Hematopoietic multipotent progenitor cell (in vitro differentiated cells): ENCODE measurements around a stretch of chr22.

DNA sequence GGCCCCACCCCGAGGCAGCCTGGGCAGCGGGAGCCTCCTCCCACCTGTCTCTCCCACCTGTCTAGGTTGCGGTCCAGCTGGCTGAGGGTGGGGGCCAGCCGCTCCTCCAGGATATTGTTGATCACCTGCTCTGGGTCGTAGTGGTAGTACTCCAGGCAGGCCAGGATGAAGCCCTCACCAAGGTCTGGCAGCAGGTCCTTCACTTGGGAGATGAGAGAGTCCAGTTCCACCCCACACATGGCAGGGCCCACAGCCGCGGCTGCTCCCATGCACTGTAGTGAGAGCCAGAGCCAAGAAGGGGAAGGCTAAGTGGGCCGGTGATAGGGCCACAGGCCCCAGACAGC, 34.7 kb downstream of the UQCR10 start:
- CAGE, long polyA plus RNA = no peak

- CAGE, long polyA plus RNA = no peak
These were observed 64.2 kb downstream of the LIF start for GRCh38 chr22:30182390-30182695.

- CAGE, long polyA plus RNA = no peak
These were observed 36.2 kb downstream of the LIF start for GRCh38 chr22:30210292-30210900.

- CAGE, long polyA plus RNA = no peak
These were observed 942 bp upstream of the OSM start for GRCh38 chr22:30267590-30267995.

GRCh38 chr22:30275348-30276159, 8.9 kb upstream of the OSM start:
- CAGE, long polyA plus RNA = no peak

GRCh38 chr22:30279372-30280040, 9.8 kb downstream of the CASTOR1 start:
- CAGE, long polyA plus RNA = no peak

GRCh38 chr22:30287864-30288422, 1.4 kb downstream of the CASTOR1 start:
- CAGE, long polyA plus RNA = no peak

- CAGE, long polyA plus RNA = no peak
These were observed 15.3 kb upstream of the CASTOR1 start for GRCh38 chr22:30304432-30305182.

DNA sequence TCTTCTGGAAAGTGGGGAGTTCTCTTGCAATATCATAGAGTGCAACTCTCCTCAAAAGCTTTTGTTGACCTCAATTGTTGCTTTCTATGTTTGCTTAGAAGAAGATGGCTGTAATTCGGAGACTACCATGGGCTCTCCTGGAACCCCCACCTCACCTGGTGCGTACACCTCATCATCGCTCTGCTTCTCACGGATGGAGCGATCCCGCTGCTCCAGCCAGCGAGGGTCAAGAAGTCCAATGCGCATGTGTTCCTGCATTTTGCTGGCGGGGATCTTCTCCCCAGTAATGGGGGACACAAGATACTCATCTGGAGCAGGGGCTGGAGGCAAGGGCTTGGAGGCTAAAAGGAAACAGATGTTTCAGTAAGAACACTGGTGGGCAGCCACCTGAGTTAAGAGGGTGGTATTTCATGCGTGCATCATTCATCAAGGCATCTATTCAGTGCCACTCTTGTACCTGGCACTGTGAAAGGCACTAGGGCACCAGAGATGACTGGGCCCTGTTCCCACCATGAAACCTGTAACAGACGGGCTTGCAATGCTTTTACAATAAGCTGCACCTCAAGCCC, 13.4 kb upstream of the TBC1D10A start:
- CAGE, long polyA plus RNA = no peak

DNA sequence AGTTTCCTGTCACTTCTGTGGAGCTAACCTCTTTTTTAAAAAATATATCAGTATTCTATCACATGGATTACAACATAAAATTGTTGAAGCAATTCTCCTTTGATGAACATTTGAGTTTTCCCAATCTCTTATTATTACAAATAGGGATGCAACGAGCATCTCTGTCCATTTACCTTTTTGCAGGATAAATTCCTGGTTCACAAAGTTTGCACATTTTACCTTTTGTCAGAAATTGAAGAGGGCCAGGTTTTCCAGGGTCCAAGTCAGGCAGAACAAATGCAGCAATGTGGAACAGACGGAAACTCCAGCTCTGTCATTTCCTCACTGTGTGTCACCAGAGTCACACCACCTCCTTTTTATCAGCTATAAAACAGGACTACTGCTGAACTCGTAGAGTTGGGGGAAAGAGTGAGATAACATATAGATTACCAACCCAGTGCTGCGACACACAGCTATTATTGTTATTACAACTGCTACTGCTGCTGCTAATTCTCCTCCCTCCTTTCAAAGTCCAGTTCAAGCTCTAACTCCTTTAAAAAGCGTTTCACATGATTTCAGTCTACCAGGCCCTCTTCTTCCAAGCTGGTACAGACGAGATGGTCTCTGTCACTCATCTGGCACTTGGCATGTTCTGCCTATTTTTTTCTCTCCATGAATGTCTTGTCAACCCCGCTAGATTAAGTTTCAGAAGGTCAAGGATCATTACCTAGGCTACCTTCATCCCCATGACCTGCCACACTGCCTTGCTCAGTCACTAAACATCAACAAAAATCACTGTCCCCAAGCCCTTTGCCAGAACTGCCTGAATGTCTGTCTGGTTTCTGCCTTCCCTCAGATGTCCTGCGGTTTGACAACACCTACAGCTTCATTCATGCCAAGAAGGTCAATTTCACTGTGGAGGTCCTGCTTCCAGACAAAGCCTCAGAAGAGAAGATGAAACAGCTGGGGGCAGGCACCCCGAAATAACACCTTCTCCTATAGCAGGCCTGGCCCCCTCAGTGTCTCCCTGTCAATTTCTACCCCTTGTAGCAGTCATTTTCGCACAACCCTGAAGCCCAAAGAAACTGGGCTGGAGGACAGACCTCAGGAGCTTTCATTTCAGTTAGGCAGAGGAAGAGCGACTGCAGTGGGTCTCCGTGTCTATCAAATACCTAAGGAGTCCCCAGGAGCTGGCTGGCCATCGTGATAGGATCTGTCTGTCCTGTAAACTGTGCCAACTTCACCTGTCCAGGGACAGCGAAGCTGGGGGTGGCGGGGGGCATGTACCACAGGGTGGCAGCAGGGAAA, 3.7 kb upstream of the MTFP1 start:
- CAGE, long polyA plus RNA = no peak

DNA sequence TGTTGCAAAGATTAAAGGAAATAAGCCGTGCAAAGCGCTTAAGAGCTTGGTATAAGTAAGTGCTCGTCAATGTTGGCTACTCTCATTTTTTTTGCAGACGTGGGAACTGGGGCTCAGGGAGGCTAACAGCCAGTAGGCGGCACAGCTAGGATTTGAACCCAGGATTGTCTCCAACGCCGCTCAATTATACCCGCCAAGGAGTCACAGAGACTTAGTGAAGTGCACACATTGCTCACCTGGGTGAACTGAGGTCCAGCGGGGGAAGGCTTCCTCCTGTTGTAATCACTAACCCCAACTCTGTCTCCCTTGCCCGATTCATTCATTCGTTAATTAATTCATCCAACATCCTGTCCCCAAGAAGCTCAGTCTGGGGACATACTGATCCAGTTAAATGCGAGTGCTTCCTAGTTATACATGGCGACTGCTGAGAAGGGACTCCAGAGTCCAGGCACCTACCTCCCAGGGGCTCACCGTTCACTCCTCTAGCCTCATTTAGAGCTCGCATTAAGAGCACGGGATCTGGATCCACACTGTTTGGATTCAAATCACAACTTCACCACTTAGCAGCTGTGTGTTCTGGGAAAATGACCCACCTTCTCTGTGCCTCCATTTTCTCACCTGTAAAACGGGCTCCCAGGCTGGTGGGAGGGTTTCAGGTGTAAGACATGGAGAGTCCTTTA, 856 bp upstream of the MTFP1 start:
- CAGE, long polyA plus RNA = no peak

DNA sequence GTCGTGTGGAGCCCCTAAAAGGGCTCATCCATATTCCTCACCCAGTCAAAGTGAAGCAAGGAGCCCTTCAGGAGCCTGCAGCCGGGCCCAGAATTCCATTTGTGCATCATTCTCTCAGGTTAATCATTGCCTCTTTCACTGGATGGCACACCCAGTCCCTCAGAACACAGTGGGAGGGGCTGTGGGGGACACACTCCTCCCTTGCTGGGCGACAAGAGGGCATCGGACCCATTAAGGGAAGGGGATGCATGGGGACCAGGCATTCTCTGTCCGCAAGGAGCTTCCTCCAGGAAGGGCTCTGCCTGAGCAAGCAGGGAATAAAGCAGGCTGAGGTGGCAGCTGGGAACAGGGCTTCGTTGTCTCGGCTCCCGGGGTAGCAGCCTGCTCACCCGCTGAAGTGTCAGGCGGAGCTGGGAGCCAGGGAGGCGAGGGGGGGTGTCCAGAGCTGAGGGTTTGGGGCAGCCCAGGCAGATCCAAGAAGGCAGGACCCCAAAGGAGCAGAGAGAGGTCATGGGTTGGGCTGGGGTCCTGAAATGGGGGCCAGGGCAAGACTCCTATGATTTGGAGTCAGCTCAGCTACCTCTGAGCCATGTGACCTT, 1.6 kb downstream of the GAL3ST1 start:
- CAGE, long polyA plus RNA = no peak

- CAGE, long polyA plus RNA = no peak
These were observed 2.4 kb downstream of the DUSP18 start for GRCh38 chr22:30665256-30665674.

- CAGE, long polyA plus RNA = no peak
These were observed 811 bp upstream of the DUSP18 start for GRCh38 chr22:30668400-30668972.

- CAGE, long polyA plus RNA = no peak
These were observed 87.2 kb downstream of the MORC2 start for GRCh38 chr22:30881164-30881954.

- CAGE, long polyA plus RNA = no peak
These were observed 6.3 kb upstream of the MORC2 start for GRCh38 chr22:30974735-30975391.

DNA sequence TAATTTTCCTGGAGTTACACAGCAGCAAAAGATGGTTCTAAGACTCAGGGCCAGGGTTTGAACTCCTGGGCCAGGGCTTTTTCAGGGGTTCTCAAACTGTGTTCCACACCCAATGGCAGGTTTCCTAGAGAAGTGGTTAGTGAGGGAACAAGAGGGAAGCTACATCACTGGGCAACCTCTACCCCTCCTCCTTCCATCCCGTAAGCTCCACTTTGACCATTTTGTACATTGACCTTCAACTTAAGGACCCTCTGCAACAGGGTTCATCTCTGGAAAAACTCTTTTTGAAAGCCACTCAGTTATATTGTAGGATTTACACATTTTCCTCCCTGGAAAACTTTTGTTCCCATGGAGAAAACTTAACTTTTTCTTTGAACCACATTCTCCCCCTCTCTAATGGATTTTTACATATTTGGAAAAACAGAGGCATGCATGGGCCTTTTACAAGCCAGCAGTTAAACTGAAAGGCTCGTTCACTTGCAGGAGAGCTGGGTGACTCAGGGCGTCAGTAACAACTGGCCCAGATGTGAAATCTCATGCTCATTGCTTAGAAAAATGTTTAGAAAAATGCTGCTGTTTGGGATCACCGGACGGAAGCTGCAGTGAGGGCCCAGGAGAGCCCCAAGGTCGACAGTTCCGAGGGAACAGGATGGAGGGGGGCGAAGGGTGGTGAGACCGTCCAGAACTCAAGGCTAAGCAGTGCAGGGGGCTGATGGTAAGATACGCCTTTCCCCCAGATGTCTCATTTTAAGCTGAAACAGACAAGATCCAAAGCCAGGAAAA, 41.9 kb upstream of the SMTN start:
- CAGE, long polyA plus RNA = no peak

GRCh38 chr22:31078804-31079674, 2.1 kb upstream of the SMTN start:
- CAGE, long polyA plus RNA = no peak

GRCh38 chr22:31082996-31083373, 1.9 kb downstream of the SMTN start:
- CAGE, long polyA plus RNA = no peak

GRCh38 chr22:31162127-31162587, 2.2 kb downstream of the RNF185 start:
- CAGE, long polyA plus RNA = no peak